NB4 (cell line): Measurements from ENCODE around the gene EIF3C.

GRCh38 chr16:27718104-27718609 lies 168.2 kb downstream of the KATNIP start:
- RRBS = no CpG with 5 or more reads among the region's 12 CpGs

DNA sequence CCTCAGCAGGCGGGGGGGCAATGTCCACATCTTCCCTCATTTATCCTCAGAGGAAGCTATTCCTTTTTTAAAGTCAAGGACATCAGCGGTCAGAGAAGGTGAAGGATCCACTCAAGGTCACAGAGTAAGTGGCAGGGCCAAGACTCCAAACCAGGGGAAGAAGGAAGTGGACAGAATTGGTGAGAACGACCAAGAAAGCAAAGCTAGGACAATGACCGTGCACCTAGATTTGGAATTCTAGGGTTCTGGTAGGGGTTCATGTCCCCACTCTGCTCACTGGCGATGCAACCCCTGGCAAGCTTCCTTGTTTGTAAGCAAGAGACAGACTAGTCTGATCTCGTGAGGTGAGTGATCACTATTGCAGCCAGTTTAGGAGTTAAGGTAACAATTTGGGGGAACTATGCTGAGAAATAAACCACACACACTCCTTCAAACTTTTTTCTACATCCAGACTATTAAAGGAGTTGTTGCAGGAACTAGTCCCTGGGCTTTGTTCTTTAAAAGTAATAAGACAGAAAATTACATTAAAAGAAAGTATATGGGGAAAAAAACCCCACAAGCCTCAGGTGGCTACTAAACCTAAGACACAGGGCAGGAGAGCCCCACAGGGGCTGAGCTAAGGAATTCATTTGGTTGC lies 48.1 kb downstream of the XPO6 start:
- RRBS = no CpG with 5 or more reads among the region's 6 CpGs

DNA sequence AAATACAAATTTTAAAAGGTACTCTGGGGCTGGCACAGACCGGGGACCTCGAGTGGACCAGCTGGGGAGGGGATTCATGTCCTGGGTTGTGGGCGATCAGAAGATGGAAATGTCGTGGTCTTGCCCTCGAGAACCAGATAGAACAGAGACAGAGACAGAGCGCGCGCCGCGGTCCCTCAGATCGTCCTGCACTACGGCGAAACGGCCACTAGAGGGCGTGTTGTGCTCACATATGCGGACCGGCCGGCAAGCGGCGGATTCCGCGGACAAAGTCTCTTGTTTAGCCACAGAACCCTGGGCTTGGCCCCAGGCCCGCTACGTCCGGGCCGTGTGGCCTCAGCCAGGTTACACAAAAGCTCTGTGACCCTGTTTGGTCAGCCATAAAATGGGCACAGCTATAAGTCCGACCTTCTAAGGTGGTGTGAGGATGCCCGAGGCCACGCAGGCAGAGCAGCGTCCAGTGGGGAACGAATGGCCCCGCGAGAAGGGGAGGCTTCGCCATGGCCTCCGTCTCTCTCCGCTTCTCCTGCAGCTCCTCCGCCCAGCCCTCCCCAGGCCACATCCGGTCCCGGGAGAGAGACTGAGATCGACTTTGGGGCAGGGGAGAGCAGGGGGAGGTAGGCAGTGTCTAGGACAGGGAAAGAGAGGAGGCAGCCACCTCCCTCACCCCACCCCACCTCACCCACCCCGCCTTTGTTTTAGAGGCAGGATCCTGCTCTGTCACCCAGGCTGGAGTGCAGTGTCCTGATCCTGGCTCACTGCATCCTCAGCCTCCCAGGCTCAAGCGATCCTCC lies 14.5 kb upstream of the SBK1 start:
- RRBS = 1% methylated on average over 8 of the region's 42 CpGs

- RRBS = 23% methylated on average over 3 of the region's 8 CpGs
These were observed 497 bp downstream of the SBK1 start for GRCh38 chr16:28292920-28293123.

GRCh38 chr16:28536979-28537837 lies 1.6 kb downstream of the NUPR1 start:
- RRBS = no CpG with 5 or more reads among the region's 14 CpGs

- RRBS = no CpG with 5 or more reads among the region's 9 CpGs
These were observed 18.9 kb downstream of the SGF29 start for GRCh38 chr16:28572625-28572973.

- RRBS = no CpG with 5 or more reads among the region's 57 CpGs
These were observed at the start of gene EIF3C for GRCh38 chr16:28711271-28711770. TSS of gene EIF3C (plus strand) at chr16:28711464.

GRCh38 chr16:28836141-28836693 lies 9.9 kb downstream of the TUFM start:
- RRBS = no CpG with 5 or more reads among the region's 19 CpGs

DNA sequence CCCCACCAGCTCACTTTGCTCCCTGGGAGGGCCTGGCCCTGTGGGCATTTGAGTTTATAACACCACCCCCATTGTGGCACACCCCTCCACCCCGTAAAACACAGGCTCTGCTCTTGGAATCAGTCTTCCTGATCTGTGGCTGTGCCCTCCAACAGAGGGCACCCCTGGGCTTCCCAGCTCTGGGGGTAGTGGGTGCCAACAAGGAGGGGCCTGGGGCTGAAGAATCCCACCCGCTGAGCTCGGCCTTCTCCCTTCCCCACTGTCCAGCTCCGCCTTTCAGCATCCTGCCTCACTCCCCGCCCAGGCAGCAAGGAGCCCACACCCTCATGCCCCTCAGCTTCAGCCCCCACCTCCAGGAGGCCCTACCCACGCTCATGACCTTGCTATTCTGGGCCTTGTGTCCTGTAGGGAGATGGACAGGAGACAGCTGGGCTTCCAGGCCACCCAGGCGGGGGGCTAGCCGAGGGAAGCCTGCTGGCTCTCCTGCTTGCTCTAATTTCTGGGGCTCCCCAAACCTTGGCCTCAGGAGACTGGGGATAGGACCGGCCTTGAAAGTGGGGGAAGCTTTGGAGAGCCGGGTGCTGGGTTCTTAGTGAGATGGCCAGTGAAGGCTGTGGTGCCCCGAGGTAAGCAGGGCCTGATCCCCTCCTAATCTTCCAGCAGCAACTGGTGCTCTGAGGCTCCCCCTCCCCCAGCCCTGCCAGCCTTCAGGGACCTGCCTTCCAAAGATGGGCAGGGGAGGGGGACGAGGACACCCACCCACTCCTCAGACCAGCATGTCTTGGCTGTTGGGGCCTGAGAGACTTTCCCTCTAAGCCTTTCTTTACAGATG lies 2.9 kb upstream of the ATP2A1 start:
- RRBS = no CpG with 5 or more reads among the region's 12 CpGs

- RRBS = no CpG with 5 or more reads among the region's 9 CpGs
These were observed 22.5 kb downstream of the RABEP2 start for GRCh38 chr16:28902579-28902980.

- RRBS = no CpG with 5 or more reads among the region's 11 CpGs
These were observed 16.5 kb downstream of the RABEP2 start for GRCh38 chr16:28908473-28908955.

GRCh38 chr16:28915309-28915684 lies 9.7 kb downstream of the RABEP2 start:
- RRBS = no CpG with 5 or more reads among the region's 4 CpGs

DNA sequence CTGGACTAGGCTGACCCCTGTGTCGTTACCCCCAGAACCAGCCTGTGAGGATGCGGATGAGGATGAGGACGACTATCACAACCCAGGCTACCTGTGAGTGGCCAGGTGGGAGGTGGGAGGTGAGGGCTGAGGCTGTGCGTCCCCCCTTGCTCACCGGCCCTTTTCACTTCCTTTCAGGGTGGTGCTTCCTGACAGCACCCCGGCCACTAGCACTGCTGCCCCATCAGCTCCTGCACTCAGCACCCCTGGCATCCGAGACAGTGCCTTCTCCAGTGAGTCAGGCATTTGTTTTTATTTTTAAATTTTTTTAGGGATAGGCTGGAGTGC lies 1.7 kb downstream of the LAT start:
- RRBS = no CpG with 5 or more reads among the region's 7 CpGs

- RRBS = no CpG with 5 or more reads among the region's 10 CpGs
These were observed 23.2 kb downstream of the LAT start for GRCh38 chr16:29007803-29008606.

DNA sequence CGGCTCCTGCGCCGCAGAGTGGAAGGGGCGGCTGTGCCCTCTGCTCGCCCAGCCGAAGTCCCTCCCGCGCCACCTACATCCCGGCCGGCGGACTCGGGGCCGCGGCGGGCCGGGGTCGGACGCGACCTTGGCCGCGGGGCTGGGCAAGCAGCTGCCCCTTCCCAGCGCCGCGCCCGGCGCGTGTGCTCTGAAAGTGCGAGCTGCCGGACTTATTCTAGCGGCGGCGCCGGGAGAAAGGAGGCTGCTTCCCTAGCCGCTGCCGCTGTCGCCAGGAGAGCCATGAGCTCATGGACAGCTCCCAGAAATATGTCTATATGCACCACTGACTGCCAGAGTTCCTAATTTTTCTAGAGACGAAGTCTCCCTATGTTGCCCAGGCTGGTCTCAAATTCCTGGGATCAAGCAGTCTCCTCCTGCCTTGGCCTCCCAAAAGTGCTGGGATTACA lies 97.4 kb downstream of the LAT start:
- RRBS = no CpG with 5 or more reads among the region's 37 CpGs

- RRBS = no CpG with 5 or more reads among the region's 27 CpGs
These were observed 155.6 kb downstream of the LAT start for GRCh38 chr16:29140313-29140968.

GRCh38 chr16:29148162-29148743 lies 163.4 kb downstream of the LAT start:
- RRBS = no CpG with 5 or more reads among the region's 15 CpGs

- RRBS = no CpG with 5 or more reads among the region's 6 CpGs
These were observed 198.1 kb downstream of the LAT start for GRCh38 chr16:29183006-29183318.

DNA sequence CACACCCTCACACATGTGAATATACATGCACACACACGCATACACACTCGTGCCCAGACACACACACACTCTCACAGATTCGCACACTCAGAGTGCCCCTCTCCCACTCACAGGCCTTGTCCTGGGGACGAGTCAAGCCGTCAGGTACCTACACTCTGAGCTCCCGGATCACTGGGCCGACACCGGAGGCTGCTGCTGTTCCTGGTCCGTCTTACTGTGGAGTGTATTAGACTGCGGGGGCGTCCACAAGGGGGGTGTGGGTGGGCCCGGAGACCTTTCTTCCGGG lies 186.6 kb downstream of the NPIPB11 start:
- RRBS = no CpG with 5 or more reads among the region's 13 CpGs

DNA sequence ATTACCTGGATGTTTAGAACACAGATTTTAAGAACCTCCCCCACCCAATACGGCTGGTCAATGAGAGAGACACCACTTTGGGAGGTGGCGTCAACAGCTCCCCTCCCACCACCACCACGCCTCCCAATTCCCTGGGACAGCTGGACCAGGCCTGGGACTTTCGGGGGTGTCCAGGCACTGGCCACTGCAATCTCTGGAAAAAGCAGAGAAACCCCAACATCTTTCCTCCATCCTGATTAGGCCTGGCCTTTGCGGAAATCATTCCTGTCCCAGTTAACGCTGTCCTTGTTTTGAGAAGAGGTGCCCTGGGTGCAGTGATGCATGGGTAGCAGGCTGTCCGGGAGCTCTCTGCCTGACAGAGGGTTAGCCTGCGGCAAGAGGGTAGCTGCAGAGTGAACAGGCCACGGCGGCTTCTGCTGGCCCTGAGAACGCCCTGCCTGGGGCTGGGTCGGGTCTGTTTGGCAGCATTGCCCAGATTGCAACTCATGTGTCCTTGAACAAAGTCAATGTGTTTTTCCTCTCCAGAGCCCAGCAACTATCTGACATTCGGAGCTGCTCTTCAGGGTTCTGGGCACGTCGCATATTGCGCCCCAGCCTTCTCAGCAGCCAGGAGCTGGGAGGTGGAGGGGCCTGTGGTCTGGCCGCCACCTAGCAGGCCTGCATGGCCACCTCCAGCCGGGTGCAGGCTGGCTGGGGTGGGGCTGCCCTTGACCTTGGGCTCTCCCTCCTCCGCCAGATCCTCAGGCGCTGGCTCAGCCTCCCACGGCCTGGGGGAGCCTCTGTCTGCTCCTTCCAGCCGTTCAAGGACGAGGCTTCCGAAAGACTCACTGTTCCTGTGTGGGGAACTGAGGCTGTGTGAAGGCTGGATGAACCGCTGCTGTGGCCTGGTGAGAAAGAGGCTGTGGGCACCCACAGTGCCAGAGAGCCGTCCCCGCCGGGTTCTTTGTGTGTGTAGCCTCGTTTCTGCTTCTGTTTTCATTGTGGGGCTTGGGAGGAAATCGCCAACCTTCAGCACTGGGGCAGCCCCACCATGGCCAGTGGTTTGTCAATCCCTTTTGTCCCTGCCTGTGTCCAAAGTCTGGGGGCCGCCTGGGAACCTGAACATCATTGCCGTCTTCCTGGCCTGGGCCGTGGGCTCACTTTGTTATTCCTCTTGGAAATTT lies 146.7 kb downstream of the NPIPB11 start:
- RRBS = no CpG with 5 or more reads among the region's 33 CpGs